SK-N-MC (cell line): ENCODE results near the genes CHRM2, PTN and ATP6V0A4.

DNA sequence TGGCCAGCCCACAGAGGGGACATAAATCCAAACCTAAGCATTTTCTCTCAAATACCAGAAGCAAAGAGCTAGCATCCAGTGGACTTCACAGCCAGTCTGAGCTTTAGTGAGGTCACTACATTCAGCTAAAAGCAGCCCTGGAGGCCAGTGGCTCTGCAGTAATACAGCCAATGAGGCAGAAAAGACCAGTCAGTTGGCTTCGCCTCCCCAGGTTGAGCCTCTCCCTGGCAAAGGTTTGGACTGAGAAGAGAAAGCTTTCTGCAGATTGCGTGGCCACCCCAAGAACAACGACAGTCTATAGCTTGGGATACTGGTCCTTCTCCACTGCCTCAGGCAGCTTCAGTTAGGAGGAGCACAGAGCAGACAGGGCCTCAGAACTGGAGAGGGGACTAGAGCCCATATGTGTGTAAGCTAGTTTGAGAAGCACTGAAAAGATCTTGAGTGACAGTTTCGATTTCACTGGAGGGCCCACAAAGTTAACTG is 3.8 kb downstream of the WDR91 start:
- RRBS: no CpG with 5 or more reads among the region's 4 CpGs

GRCh38 chr7:135215185-135215639 is 3.9 kb upstream of the WDR91 start:
- RRBS: no CpG with 5 or more reads among the region's 5 CpGs

GRCh38 chr7:135496718-135497233 is 13.1 kb downstream of the CNOT4 start:
- RRBS: no CpG with 5 or more reads among the region's 9 CpGs

DNA sequence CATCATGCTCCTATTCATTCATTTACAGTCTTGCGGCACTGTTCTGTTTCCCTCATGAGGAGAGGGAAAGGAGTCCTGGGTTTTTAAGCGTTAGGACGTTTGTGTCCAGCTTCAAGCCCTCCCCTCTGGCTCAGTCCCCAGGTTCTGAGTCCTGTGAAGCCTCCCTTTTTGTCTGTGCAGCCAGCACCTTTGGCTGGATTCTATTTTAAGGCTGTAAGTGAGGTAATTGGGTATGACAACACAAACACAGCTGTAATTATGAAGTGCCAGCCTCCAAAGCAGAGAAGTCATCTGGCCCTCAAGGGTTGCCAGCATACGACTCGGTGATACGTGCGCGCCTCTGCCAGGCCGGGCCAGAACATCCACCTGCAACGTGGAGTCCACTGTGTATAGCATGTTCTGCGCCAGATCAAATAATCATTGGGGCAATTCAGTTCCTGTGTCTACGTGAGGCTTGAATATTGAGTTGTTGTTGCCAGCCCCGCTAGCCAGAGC is 6.7 kb upstream of the FAM180A start:
- RRBS: no CpG with 5 or more reads among the region's 13 CpGs

- RRBS: no CpG with 5 or more reads among the region's 2 CpGs
These were observed 48.2 kb downstream of the MTPN start for GRCh38 chr7:135928635-135929610.

- RRBS: no CpG with 5 or more reads among the region's 4 CpGs
These were observed 56.3 kb upstream of the MTPN start for GRCh38 chr7:136033314-136033921.

DNA sequence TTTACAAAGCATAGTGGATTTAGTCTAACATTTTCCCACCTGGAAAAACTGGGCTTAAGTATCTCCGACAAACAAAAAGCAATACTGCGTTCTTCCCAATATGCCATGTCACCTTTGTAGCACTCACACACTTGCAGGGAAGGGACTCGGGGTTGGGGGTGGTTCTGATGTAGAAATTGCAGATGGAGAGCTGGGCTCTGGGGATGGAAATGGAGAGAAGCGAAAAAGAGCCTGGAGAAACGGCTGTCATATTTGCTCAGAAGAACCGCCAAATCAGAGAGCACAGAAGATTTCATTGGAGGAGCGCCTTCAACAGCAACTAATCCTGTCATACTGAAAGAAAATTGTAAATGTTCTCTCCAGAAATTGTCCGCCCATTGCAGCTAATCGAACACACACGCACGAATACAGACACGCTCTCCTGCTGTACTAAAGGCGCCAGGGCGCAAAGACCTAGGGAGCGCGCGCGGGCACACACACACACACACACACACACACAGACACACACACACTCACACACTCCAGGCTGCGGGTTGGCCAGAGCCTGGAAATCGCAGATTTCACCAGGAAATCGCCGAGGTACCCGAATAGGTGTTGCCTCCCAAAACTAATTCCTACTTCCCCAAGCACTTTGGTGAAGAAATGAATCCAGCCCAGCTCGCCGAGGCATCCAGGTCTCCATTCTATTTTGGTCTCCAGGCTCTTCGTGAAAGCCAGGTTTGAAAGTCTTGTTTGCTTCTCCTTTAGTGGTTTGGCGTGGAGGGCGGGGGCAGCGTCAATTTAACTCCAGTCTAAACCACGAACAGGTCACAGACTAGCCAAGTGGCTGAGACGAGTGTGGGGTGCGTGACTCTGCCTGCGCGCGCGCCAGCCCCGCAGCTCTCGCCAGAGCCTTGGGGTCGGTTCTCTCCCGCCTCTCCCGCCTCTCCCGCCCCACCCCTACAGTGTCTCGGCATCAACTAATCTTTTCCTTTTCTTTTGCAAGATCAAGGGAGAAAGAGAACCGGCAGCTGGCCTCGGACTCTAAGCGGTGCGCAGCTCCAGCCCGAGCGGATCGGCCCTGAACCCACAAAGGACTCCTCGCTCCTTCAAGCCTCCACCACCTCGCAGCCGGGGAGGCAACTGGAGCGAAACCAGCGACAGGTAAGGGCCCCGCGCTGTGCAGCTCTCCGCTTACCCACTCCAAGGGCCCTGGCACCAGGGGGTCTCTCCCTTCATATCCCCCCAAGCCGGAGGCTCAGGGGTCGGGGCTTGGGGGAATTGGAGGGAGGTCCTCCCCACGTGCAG is at the start of gene CHRM2:
TSS of gene CHRM2 (plus strand) at position 377 of the 1,287 bp plus-strand sequence.
- RRBS: 0% methylated on average over 7 of the region's 61 CpGs

- RRBS: no CpG with 5 or more reads among the region's 27 CpGs
These were observed at the start of gene PTN for GRCh38 chr7:137343173-137344110. TSS of gene PTN (minus strand) at chr7:137343733.

DNA sequence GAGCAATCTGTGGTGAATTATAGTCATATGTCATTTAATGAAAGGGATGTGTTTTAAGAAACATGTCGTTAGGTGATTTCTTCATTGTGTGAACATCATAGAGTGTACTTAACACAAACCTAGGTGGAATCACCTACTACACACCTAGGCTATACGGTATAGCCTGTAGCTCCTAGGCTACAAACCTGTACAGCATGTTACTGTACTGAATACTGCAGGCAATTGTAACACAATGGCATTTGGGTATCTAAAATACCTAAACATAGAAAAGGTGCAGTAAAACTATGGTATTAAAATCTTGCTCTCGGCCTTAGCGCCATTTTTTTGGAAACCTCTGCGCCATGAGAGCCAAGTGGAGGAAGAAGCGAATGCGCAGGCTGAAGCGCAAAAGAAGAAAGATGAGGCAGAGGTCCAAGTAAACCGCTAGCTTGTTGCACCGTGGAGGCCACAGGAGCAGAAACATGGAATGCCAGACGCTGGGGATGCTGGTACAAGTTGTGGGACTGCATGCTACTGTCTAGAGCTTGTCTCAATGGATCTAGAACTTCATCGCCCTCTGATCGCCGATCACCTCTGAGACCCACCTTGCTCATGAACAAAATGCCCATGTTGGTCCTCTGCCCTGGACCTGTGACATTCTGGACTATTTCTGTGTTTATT is 170.1 kb upstream of the PTN start:
- RRBS: no CpG with 5 or more reads among the region's 14 CpGs

DNA sequence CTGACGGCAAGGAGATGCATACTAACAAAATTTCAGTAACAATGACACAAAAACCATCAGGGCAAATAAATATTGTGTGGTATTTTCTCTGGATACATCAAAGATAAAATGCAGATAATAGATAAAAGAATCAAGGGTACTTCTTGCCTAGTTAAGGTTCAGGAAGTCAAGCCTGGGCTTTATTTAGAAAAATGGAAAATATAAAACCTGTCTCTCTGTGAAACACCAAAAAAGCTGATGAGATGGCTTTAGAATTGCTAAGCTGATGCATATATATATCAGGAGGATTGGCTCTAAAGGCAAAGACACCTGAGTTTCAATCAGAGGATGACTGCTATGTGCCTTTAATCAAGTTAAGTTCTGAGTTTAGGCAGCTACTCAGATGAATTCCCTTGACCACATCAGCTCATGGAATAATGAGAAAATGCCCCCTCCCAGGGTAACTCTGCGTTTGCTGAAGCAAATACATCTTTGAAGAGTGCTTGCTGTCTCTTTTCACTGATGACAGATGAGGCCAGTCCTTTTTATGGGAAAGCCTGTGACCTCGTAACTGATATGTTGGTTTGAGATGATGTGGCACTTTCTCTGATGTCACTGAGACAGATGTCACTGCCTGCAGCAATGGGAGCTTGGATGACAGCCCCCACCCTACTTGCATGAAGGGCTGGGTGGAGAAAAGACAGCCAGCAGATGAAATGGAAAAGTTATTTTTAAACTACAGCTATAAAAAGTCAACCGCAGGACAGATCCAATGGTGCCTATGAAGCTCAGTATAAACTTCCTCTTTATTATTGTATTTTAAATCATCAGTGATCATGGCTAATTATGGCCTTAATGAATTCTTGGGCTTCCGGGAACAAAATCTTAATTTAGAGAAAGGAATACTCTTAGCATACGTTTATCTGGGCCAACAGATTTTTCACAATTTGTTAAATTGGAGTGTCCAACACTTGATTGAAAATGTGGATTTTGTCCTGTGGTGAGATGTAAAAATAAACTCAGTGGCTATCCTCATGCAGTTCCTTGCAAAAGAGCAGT is 43.7 kb upstream of the DGKI start:
- RRBS: no CpG with 5 or more reads among the region's 6 CpGs

GRCh38 chr7:137958375-137959064 is 43.4 kb downstream of the CREB3L2 start:
- RRBS: no CpG with 5 or more reads among the region's 3 CpGs

DNA sequence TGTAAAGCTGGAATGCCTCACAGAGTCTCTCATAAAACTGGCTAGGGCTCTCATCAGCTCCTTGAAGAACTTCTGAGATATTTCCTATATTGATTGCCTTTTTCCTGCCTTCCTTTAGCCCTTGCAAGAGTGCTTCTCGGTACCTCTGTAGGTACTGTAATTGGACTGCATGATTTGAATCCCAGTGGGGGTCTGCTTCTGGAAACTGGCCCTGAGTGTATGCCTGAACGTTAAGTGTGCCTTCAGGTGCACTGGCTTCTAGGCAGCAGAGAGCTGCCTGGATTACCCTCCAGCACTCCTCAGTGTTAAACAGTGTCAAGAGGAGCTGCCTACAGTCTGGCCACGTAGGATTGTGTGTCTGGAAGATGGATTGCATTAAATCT is 103.6 kb downstream of the TRIM24 start:
- RRBS: no CpG with 5 or more reads among the region's 3 CpGs

GRCh38 chr7:138786106-138786336 is 11.8 kb upstream of the TMEM213 start:
- RRBS: no CpG with 5 or more reads among the region's 3 CpGs

DNA sequence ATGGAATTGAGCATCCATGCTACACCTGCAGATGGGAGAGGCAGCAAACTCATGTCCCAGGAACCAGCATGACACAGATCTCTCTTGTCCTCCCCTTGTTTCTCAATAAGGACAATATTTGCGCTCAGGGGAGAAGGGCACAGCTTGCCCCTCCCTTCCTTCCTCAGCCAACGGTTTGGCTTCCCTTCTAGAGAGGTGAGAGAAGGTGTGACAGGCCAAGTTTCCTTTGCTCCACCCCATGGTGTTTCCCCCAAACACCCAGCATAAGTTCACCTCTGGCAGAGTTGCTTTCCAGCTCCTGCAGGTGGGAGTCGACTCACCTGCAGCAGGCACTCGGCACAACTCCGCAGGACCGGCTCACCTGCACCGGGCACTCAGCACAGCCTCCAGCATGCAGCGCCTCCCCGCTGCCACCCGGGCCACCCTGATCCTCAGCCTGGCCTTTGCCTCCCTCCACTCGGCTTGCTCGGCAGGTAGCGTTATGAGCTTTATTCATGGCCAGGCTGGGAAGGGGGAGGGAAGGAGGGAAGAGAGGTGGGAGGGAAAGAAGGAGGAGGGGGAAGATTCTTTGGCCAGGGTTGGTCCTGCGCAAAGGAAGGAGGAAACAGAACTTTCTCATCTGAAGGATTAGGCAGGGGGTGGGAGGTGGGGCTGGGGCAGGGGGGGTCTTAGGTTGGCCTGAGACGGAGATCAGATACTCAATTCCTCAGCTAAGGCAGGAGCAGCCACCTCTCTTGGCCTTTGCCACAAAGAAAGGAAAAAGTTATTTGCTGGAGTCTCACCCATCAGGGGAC is at the start of gene ATP6V0A4:
TSS of gene ATP6V0A4 (minus strand) at position 483 of the 794 bp plus-strand sequence.
- RRBS: 4% methylated on average over 4 of the region's 15 CpGs

- RRBS: no CpG with 5 or more reads among the region's 13 CpGs
These were observed 39.4 kb upstream of the ATP6V0A4 start for GRCh38 chr7:138837288-138837949.

DNA sequence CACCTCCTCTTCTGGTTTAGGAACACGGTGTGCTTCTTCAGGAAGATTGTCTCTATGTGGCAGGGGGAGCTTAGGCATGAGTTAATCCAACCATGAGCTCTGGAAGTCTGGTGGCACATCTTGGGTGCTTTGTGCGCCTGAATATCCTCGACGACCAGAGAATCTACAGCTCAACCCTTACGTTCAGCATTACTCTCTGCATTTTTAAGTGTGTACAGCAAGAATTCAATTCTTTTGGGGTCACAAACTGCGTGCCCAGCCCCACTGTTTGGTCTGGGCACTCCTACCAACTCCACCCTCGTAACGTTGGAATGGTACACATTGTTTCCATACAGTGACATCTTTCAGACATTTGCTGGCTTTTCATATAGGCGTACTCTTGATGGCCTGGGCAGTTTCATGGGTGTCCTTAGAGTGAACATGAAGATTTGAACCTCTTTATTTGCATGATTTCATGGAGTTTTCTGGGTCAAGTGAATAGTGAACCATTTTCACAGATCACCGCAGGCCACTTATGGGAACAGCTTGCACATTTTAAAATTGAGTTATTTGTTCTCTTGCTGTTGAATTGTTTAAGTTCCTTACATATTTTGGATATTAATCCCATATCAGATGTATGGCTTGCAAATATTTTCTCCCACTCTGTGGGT is 13.8 kb upstream of the ZC3HAV1L start:
- RRBS: no CpG with 5 or more reads among the region's 10 CpGs

DNA sequence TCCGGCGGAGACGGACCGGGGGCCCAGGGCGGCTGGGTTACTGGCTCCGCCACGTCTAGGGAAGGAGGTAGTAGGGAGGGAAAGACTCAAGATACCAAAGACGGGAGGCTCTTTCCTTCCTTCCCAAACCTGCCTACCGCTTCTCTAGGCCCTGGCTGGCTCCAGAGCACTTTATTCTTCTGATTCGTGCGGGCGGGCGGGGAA is 1.1 kb downstream of the ZC3HAV1 start:
- RRBS: no CpG with 5 or more reads among the region's 13 CpGs

- RRBS: no CpG with 5 or more reads among the region's 3 CpGs
These were observed 42.3 kb downstream of the LUC7L2 start for GRCh38 chr7:139402018-139402312.

DNA sequence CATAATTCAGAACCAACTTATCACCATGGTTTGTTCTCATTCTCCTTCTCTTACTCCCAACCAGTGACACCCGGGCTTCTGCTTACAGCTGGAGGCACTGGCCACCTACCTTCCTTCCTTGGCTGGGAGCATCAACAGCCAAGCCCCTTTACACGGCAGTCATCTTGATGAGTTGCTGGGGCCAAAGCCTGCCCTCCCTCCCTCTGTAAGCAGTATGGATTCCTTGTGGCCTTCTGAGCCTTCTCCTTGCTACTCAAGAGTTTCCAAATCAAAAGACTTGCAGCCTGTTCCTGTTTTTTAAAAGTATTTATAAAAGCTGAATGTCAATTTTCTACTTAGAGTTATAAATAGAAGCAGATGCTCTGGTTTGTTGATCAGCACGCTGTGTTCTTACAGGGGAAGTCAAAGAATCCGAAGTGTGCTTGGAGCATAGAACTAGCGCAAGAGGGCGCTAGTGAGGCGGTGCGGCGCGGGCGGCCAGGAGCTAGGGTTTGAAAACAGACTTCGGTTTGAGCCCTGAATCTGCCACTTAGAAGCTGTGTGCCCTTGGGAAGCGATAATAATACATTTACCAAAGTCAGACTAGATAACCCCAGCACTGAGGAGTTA is 49.1 kb downstream of the KLRG2 start:
- RRBS: no CpG with 5 or more reads among the region's 13 CpGs

GRCh38 chr7:139570567-139571369 is 47.3 kb downstream of the CLEC2L start:
- RRBS: 52% methylated on average over 6 of the region's 17 CpGs